ENCODE data around the genes GNG2, PTGDR, PSMC6 and BMP4.

DNA sequence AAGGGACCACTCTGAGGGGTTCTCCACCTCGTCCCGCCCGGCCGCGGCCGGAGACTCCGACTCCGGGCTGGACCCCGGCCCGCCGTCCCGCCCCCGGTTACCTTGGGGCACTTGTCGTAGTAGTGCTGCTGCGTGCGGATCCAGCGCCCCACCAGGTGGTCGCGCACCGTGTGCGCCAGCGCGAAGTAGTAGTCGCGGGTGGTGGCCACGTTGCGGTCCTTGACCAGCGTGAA is 307 bp downstream of the PYGL start:
- PRO-cap = no peak
- RAMPAGE, long total RNA, 3 experiments = no peak in any of the 3 experiments

DNA sequence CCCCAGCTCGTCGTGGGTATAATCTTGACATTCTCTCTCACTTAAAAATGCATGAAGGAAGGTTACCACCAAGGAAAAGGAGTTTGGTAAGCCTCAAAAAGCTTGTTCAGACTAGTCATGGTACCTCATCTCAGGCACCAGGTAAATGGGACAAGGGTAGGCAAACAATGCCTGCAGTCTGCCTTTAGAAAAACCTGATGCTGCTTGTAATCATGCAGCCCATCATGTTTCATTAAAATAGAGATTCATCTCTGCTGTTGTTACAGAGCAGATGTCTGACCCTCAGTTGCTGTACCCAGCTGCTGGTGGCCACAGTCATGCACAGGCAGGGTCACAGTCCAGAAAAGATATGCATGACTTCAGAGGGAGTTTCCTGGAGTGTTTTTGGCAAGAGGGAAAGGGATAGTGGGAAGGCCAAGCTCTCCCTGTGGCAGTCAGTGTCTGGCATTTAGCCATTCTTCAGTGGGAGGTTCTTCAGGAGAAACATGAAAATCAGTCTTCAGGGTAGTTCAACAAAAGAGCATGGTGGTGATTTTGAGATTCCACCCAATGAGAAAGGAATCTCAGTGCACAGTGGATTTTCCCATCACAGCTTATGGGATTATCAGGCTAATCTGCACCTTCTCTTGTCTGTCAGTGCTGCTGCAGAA is 202.8 kb upstream of the FRMD6 start:
- PRO-cap = no peak
- RAMPAGE, long total RNA, 3 experiments = no peak in any of the 3 experiments

- PRO-cap = no peak
- RAMPAGE, long total RNA, 3 experiments = no peak in any of the 3 experiments
These were observed 117.1 kb upstream of the FRMD6 start for GRCh38 chr14:51534419-51535137.

GRCh38 chr14:51573235-51573475 is 78.6 kb upstream of the FRMD6 start:
- PRO-cap = no peak
- RAMPAGE, long total RNA, 3 experiments = no peak in any of the 3 experiments

DNA sequence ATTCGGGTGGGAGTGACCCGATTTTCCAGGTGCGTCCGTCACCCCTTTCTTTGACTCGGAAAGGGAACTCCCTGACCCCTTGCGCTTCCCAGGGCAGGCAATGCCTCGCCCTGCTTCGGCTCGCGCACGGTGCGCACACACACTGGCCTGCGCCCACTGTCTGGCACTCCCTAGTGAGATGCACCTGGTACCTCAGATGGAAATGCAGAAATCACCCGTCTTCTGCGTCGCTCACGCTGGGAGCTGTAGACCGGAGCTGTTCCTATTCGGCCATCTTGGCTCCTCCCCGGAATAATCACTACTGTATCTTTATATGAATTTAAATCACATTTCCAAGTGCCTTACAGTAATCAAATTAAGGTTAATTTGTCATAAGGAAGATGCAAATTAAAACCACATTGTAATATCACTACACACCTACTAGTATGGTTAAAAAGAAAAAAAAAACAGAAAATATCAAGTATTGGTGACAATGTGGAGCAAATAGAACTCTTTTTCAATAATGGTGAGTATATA is 60.0 kb upstream of the GNG2 start:
- PRO-cap = no peak
- RAMPAGE, long total RNA, 3 experiments = no peak in any of the 3 experiments

DNA sequence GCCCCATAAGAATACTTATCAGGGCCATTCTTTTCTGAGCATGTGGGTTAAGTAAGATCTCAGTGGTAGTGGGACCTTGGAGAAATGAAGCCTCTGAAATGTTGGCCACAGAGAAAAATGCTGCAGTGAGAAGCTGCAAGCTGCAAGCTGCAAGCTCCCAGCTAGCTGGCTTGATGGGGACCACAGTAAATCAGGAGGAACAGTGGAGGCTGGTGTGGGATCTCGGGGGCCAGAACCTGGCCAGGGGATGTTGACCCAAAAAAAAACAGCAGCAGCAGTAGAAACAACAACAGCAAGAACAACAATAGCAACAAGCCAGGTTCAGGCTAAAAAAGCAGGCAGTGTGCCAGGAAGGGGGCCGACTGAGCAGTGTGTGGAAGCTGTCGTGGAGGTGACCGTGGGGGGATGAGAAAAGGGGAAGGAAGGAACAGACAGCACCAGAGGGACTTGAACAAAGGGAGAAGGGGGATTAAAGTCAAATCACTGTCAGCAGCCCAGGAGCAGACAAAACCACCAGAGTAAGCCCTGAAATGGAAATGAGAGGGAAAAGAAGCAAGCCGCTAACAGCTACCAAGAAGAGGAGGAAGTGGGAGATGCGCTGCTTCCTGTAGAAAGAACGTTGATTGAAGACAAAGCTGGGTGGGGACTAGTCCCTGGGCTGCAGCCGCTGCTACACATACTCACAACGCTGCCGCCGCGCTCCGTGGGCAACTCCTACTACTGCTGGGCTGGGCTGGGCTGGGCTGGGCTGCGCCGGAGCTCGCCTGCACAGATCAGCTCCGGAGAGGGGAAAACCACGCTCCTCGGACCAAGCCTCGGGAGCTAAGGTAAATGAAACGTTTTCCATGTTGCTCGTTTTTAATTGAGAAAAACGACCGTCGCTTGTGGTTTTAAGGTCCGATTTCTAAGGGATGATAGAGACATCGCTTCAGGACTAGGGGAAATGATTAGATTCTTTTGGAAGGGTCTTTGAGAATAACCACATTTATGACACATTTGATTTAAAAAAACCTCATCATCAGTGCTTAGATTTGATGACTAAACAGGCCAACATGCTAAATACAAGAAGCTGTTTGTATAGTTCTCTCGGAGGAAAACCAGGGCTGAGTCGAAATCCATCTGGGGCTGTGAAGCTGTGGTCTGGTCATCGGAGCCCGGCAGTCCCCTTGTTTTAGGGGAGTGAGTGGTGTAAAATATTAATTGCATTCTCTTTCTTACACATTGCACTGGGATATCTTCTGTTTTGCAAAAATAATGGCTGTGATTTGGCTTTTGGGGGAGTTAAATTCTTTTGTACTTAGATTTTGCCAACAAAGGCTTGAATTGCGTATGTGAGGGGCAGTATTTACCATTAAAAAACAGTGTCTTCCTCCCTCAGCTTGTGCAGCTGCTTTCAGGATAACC is at the start of gene GNG2:
Gene GNG2, plus strand, starts transcription at position 649 of the 1,404 bp plus-strand sequence.
- PRO-cap = bidirectional peak, plus-strand start at position 771 of the sequence, minus-strand start at position 600 of the sequence
- RAMPAGE, long total RNA, 3 experiments = start-site peak on the plus strand in 1 of 3 experiments, centred at position 753 of the sequence, 27 reads per replicate

DNA sequence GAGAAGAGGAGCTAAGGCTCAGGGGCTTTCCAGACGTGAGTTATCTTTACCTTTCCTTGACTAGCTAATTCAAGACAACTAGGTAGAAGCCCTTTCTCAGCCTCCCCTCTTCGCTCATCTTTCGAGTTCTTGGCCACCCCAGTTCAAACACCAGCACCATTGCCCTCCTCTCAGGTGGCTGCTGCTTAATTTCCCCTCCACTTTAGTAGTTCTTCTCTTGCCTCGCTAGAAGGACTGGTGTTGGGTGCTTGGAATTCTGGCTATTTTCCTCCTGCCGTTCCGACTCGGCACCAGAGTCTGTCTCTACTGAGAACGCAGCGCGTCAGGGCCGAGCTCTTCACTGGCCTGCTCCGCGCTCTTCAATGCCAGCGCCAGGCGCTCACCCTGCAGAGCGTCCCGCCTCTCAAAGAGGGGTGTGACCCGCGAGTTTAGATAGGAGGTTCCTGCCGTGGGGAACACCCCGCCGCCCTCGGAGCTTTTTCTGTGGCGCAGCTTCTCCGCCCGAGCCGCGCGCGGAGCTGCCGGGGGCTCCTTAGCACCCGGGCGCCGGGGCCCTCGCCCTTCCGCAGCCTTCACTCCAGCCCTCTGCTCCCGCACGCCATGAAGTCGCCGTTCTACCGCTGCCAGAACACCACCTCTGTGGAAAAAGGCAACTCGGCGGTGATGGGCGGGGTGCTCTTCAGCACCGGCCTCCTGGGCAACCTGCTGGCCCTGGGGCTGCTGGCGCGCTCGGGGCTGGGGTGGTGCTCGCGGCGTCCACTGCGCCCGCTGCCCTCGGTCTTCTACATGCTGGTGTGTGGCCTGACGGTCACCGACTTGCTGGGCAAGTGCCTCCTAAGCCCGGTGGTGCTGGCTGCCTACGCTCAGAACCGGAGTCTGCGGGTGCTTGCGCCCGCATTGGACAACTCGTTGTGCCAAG is at the start of gene PTGDR:
Gene PTGDR, plus strand, starts transcription at position 484 of the 919 bp plus-strand sequence.
- PRO-cap = bidirectional peak, plus-strand start at position 484 of the sequence, minus-strand start at position 364 of the sequence
- RAMPAGE, long total RNA, 3 experiments = no peak in any of the 3 experiments

GRCh38 chr14:52312769-52313272 is 1.3 kb upstream of the PTGER2 start:
- PRO-cap = no peak
- RAMPAGE, long total RNA, 3 experiments = no peak in any of the 3 experiments

DNA sequence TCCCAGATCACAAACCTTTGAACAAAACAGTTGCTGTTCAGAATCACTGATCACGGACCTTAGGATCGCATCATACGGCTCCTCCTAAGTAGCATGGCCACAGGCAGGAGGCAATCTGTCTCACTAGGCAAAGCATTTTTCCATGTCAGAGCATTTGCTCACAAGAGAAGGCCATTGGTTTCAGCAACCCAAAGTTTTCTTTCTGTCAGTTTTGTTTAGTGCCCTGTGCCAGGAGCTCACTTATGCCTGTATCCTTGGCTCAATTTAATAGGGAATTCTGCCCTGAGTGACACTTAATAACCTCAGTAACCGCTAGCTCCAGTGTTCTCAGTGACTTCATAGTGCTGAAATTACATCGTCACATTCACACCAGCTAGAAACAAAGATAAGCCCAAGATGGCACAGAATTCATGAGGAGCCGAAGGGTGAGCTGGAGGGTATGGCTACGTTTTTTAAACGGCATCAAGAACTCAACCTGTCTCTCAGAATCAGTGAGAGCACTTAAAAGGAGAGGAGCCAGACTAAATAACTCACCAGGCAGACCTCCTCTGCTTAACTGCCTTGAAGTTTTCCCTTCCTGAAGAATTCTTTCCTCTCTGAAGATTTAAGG is 37.0 kb downstream of the PTGER2 start:
- PRO-cap = no peak
- RAMPAGE, long total RNA, 3 experiments = no peak in any of the 3 experiments

- PRO-cap = no peak
- RAMPAGE, long total RNA, 3 experiments = no peak in any of the 3 experiments
These were observed 81.5 kb downstream of the TXNDC16 start for GRCh38 chr14:52470759-52471255.

DNA sequence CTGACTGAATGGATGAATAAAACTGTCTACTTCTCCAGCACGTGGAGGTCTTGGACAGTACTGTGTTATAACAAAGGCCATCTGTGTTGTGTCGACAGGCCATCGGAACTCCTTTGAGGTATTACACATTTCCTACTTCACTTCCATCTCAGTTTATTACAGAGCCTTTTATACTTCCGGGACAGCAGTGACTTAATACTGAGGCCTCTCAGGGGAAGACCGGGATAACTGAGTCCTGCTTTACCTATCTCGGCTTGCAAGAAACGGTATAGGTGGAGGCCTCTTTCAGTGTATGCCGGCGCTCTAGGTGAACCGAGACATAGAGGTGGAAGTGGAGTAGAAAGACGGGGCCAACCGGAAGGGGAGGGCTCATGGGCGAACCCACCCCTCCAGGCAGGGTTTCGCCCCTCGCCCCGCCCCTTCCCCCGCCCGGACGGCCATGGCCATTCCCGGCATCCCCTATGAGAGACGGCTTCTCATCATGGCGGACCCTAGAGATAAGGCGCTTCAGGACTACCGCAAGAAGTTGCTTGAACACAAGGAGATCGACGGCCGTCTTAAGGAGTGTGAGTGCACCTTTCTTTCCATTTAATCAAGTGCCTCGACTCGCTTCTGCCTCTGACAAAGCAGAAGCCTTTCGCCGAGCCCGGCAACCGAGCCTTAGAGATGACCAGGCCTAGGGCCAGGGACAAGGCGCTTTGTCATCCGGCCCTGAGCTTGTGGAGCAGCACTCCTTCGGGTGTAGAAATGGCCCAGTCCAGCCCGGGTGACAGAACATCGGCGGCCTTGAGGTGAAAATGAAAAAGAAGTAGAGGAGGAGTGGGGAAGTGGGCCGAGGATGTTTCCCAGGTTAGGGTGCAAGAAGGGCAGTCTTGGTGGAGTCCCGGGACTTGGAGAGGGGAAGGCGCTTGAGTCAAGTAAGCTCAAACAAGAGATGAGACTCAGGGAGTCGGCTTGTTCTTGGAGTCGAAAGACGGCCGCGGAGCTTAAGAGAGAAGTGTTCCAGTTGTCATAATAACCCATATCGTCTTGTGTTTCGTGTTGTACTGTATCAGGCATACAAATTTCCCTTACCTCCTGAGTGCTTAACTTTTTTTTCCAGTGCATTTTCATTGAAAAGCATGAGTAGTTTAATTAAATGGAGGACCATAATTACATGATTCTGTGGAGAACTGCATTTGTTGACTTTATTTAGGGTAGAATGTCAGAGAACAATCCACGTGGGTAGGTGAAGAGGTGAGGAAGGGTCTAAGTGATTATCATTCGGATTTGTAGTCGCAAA is at the start of gene PSMC6:
Gene PSMC6, plus strand, starts transcription at position 462 of the 1,282 bp plus-strand sequence.
- PRO-cap = bidirectional peak, plus-strand start at position 446 of the sequence, minus-strand start at position 321 of the sequence
- RAMPAGE, long total RNA, 3 experiments = start-site peak on the plus strand in 3 of 3 experiments, centred at positions 452 to 469 of the sequence, 2,476 to 6,515 reads per replicate

DNA sequence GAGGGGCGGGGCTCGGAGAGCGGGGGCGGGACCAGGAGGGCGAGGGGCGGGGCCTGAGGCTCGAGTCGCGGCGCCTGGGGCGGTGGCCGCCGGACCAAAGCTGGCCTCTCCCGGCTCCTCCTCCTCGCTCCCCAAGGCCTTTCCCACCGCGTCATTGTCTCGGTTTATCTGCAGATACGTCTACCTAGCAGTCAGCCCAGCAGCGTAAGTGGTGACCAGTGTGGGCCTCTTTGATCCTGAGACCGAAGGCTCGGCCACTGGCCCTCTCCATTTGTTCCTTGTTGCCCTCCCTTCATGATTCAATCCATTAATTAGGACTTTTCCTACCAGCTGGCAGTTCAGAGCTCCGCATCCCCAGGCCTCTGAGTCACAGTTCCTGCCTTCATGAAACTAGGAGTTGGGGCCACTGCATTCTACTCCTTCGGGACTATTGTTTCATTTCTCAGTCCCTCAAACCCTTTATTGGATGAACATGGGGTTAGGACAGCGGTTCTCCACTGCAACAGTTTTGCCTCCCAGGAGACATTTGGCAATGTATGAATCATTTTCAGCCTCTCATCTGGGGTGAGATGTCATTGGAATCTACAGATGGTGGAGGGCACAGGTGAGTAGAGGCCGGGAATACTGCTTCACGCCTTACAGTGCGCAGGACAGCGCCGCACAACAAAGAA is 451 bp upstream of the GNPNAT1 start:
- PRO-cap = bidirectional peak, plus-strand start at position 63 of the sequence, minus-strand start outside the sequence
- RAMPAGE, long total RNA, 3 experiments = no peak in any of the 3 experiments

DNA sequence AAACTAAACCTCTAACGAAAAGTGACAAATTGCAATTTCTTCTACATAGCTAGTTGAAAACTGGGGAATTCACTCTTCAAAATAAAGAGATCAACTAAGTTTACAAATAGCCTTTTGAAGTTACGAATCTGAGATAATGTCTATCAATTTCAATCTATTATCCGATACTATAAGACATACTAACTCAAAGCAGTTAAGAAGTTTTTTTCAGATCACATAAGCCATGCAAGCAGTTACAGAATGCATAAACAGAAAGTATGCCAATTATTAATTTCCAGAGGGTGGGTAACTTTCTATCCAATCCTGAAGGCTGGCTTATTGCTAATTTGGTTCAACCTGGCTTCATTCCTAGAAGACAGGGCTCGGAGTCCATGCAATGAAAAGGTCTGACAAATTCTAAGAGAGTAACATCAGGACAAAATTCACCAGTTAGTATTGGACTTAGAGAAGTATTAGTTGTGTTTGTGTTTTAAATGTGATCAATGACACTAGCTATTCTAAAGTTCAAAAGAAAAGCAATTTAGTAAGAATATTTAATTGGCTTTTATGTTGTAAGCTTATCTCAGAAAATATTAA is 15.0 kb downstream of the FERMT2 start:
- PRO-cap = no peak
- RAMPAGE, long total RNA, 3 experiments = no peak in any of the 3 experiments

- PRO-cap = no peak
- RAMPAGE, long total RNA, 3 experiments = no peak in any of the 3 experiments
These were observed 13.4 kb downstream of the BMP4 start for GRCh38 chr14:53943097-53943818.

DNA sequence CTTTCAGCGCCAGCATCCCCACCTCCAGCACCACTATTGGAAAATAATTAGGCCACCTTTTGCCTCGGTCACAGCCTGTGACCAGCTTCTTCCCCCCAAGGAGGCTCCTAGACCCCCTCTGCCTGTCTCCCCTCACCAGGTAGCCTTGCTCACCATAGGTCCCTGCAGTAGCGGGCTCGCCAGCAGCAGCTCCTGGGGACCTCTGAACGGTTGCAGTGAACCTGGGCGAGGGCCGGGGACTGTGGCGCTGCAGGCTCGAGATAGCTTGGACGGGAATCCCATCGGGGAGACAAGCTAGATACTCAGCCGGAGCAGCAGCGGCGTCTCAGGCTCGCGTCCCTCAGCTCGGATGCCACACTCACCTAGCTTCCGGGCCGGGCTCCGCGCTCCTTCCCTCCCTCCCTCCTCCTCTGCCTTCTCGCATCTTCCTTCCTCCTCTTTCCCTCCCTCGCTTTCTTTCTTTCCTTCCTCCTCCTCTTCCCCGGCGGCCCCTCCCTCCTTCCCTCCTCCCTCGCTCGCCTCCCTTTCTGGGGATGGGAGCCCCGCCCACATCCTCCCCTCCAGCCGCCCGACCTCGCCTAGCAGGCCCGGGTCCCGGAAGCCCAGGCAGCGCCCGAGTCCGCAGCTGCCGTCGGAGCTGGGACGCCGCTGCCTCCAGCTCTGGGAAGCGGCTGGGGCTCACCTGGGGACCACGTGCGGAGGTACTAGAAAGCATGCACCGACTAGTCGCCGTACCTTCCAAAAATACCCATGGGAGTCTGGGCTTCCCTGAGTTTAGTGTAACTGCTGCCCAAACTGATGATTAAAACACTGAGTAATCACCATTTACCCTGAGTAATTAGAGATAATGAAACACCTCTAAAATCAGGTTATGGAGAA is at the start of gene BMP4:
Gene BMP4, minus strand, starts transcription at position 429 of the 879 bp plus-strand sequence.
- PRO-cap = bidirectional peak, plus-strand start at position 624 of the sequence, minus-strand start at position 364 of the sequence
- RAMPAGE, long total RNA, 3 experiments = start-site peak on the minus strand in 3 of 3 experiments, centred at positions 346 to 433 of the sequence, 5 to 14 reads per replicate

- PRO-cap = no peak
- RAMPAGE, long total RNA, 3 experiments = no peak in any of the 3 experiments
These were observed 185.3 kb upstream of the CDKN3 start for GRCh38 chr14:54211495-54211861.

GRCh38 chr14:54392369-54392652 is 4.5 kb upstream of the CDKN3 start:
- PRO-cap = no peak
- RAMPAGE, long total RNA, 3 experiments = no peak in any of the 3 experiments

- PRO-cap = no peak
- RAMPAGE, long total RNA, 3 experiments = no peak in any of the 3 experiments
These were observed 554 bp downstream of the CGRRF1 start for GRCh38 chr14:54510019-54510900.

GRCh38 chr14:54569860-54570804 is 3.2 kb downstream of the SAMD4A start:
- PRO-cap = no peak
- RAMPAGE, long total RNA, 3 experiments = no peak in any of the 3 experiments

DNA sequence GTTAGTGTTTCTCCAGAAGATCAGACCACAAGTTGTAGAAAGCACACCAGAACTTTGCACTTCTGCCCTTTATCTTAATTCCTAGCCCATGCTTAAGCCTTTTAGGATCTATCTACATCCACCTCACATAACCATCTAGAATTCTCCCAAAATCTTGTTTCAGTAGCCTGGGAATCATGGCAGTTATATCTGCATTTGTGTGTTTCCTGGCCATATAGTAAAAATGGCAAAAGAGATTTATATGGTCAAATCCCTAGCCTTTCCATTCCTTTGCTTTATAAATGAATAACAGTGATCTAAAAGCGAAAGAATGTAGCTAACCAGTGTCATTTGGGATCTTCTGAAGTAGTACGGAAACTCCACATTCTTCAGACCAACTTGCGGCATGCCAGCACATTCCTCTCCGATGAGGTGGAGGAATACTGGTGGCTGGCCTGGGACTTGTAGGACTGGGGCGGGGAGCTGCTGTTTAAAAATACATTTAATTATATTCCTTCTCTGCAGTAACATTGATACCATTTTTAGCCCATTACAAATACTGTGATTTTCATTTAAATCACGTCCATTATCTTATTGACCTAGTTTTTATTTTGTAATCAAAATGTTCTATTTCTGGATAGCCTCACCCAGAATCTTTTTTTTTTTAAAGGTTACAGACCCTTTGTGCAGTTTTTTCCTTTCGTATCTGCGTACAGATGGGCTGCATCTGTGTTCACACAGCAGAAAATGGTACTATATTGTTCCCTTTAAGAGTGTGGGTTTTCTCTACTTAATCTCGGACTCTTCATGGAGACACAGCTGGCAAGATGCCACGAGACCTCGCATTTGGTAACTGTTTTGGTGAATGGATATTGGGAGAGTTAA is 85.3 kb downstream of the SAMD4A start:
- PRO-cap = bidirectional peak, plus-strand start at position 480 of the sequence, minus-strand start at position 287 of the sequence
- RAMPAGE, long total RNA, 3 experiments = no peak in any of the 3 experiments